ENCODE measurements around the gene PDCD6IP.

DNA sequence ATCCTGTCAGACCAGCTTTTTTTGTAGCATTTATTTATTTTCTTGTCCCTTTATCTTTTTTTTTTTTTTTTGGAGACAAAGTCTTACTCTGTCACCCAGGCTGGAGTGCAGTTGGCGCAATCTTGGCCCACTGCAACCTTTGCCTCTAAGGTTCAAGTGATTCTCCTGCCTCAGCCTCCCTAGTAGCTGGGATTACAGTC, 14.7 kb downstream of the CMTM8 start:
- PRO-cap, result no peak
- RAMPAGE, long total RNA, result no peak

GRCh38 chr3:32419719-32421078, 28.5 kb downstream of the CMTM7 start:
- PRO-cap, result no peak
- RAMPAGE, long total RNA, result no peak

DNA sequence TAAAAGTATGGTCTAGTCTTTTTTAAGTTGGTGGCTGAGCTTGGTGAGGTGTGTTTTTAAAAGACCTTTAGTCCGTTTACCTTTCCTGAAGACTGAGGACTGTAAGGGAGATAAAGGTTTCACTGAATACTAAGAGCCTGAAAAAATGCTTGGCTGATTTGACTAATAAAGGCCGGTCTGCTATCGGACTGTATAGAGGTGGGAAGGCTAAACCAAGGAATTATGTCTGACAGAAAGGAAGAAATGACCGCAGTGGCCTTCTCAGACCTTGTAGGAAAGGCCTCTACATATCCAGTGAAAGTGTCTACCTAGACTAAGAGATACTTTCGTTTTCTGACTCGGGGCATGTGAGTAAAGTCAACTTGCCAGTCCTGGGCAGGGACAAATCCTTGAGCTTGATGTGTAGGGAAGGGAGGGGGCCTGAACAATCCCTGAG, 40.6 kb downstream of the CMTM6 start:
- PRO-cap, result no peak
- RAMPAGE, long total RNA, result no peak

GRCh38 chr3:32577462-32578163, 7.0 kb upstream of the DYNC1LI1 start:
- PRO-cap, result no peak
- RAMPAGE, long total RNA, result no peak

- PRO-cap, result no peak
- RAMPAGE, long total RNA, result no peak
Observed at GRCh38 chr3:32815776-32816310, 2.0 kb upstream of the TRIM71 start.

DNA sequence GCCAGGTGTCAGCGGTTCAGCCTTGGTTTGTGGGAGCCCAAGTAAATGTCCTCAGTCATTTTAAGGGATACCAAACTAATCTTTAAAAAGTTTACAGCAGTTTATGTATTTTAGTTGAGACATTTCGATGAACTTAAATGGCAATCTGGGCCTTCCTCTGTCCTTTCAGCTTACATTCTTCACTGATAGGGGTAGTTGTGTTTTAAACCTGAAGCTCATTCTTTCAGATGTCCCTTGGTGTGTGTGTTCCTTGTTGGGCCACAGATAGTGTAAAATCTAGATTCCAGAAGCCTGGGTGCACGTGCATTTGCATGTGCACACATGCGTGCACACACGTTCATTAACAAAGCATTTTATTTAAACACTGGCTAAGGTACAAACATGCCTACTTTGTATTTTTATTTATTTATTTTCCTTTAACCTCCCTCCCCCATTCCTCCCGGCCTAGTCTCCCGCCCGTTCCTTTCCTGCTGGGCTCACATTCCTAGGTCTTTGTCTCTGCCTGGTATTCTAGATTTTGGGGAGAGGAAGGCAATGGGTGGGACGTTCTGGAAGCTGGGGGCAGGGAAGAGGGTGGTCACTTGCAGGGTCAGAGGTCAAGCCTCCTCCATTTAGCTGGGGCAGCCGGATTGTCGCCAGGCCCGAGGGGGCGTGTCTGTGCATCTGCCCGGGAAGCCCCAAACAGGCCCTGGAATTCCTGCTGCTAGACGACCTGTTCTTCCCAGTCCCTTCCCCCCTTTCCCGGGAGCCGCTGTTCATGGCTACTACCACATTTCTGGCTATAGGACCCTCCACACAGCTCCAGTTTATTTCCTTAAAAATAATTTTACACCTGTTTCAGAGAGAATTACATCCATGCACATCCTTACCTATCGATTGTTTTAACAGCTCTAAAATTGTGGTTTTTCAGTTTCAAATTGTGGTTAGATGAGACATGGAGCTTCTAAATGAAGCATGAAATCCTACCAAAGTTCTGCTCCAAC, 51.7 kb downstream of the TRIM71 start:
- PRO-cap, result no peak
- RAMPAGE, long total RNA, result no peak

DNA sequence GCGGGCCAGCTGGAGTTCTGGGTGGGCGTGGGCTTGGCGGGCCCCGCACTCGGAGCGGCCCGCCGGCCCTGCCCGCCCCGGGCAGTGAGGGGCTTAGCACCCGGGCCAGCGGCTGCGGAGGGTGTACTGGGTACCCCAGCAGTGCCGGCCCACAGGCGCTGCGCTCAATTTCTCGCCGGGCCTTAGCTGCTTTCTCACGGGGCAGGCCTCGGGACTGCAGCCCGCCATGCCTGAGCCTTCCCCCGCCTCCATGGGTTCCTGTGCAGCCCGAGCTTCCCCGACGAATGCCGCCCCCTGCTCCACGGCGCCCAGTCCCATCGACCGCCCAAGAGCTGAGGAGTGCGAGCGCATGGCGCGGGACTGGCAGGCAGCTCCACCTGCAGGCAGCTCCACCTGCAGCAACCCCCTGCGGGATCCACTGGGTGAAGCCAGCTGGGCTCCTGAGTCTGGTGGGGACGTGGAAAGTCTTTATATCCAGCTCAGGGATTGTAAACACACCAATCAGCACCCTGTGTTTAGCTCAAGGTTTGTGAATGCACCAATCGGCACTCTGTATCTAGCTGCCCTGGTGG, 48.5 kb upstream of the CCR4 start:
- PRO-cap, result no peak
- RAMPAGE, long total RNA, result no peak

GRCh38 chr3:32952521-32953248, 1.2 kb downstream of the CCR4 start:
- PRO-cap, result no peak
- RAMPAGE, long total RNA, result no peak

DNA sequence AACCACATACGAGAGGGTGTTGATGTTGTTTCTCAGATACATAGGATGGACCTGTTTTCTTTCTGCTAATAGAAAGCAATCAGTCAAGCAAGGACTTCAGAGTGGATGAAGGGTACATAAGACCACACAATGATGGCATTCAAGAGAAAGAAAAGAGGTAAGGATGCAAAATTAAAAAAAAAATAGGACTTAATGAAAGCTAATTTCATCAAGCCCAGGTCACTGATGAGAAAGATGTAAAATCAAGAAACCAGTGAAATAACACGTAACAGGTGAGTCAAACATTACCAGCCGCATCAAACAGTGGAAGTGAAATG, 6.2 kb downstream of the GLB1 start:
- PRO-cap, result no peak
- RAMPAGE, long total RNA, result no peak

DNA sequence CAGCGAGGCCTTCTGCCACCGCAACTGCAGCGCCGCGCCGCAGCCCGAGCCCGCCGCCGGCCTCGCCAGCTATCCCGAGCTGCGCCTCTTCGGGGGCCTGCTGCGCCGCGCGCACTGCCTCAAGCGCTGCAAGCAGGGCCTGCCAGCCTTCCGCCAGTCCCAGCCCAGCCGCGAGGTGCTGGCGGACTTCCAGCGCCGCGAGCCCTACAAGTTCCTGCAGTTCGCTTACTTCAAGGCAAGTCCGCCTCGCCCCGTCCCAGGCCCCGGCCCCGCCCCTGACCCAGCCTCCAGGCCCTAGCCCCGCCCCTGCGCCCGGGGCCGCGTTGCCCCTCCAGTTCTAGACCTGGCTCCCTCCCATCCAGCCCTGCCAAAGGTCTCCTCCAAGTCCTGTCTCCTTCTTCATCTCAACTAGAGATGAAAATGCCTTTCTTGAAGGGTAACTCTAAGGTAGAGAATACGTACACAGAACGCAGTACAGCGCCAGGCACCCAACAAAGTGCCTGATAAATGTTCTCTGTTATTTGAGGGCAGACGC, 567 bp downstream of the CRTAP start:
- PRO-cap, result bidirectional peak, plus-strand start at position 334 of the sequence, minus-strand start at position 205 of the sequence
- RAMPAGE, long total RNA, result no peak

GRCh38 chr3:33426372-33427198, 13.6 kb downstream of the UBP1 start:
- PRO-cap, result no peak
- RAMPAGE, long total RNA, result no peak

DNA sequence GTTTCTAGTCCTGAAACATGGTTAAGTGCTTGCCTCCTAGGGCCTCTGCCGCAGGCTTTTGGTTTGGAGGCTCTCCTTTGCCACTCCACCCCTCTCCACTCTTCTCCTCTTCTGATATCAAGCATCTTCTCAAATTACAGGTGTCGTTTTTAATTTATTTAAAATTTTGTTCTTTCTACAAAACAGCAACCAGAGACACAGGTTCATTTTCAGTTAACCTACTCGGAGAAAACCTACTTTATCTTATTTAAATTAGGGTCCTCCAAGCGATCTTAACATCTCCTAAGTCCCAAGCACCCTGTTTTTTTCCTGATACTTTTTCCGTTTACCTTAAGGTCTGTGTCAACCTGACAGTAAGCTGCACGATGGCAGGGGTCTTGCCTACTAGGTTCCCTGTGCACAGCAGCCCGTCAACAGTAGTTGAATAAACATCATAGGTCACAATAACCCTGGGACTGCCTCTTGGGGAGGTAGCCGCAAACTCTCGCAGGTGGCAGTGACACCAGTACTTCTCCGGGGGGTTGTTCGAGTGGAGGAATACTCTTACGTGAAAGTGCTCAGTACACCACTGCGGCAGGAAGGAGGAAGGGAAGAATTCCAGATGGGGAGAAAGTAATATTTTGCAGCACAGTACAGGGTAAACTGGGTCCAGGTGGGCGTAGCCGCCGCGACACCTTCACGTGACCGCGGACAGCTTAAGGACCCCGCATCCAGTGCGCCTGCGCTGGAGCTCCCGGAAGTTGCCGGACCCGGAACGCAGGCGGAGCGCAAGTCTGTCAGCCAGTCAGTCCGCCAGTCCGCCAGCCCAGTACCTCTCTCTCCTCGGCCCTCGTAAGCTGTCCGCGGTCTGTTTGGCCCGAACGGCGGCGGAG, at the start of gene PDCD6IP:
Gene PDCD6IP (plus strand): TSS at position 783 of the 872 bp plus-strand sequence.
- PRO-cap, result bidirectional peak, plus-strand start at position 787 of the sequence, minus-strand start at position 697 of the sequence
- RAMPAGE, long total RNA, result no peak

DNA sequence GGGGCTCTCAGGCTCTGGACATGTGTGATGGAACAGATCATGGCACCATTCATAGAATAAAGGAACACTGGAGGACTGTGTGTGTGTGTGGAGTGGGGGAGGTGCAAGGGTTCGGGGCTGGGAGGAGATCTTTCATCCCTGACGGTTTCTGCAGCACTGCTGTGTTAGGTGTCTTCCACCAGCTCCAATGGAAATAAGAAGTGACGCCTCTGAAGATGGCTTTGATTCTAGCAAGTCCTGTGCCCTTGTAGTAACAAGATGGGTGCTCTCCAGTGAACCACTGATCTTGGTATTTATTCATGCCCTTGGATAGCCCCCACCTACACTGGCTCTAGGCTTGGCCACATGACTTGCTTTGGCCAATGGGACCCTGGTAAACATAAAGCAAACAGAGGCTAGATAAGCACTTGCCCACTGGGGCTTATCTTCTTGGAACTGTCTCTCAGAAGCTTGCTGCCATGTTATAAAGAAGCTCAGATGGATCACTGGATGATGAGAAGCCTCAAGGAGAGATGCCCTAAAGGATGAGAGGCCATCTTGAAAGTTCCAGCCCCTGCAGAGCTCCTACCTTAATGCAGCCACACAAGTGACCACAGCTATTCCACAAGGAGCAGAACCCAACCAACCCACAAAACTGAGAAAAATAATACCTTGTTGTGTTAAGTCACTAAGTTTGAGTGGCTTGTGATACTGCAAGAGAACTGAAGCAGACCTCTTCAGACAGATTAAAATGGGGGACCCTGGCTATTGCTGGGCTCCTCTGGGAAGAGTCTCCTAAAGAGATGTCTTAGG, 137.8 kb downstream of the PDCD6IP start:
- PRO-cap, result no peak
- RAMPAGE, long total RNA, result no peak

DNA sequence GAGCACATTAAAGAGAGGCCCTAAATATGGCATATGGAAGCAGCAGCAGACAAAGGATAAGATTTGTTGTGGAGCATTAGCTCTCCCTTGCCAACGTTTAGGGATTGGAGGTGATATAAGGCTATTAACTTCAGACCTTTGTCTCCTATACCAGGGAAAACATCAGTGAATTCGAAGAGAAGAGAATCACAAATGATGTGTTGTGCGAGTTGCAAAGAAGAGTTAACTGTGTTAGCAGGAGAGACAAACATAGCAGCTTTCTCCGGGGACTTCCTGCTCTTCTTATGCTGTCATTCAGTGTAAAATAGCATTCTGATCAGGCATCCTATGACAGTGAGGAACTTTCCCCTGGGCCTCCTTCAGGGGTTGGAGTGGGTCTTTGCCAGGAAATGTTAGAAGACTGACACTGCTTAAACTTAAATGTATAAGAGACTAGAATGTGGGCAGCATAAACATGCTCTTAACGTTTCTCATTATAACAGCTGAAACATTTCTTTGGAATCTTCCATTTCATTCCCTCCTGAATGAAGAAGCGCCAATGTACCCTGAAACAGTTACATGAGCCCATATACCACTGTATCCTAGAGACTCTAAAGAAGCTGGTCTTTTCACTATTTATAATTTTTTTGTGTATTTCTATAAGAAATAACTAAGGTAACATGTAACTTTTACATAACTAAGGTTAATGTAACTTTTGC, 782.7 kb upstream of the ARPP21 start:
- PRO-cap, result no peak
- RAMPAGE, long total RNA, result no peak

GRCh38 chr3:35642007-35642428, 2.7 kb downstream of the ARPP21 start:
- PRO-cap, result no peak
- RAMPAGE, long total RNA, result no peak

- PRO-cap, result no peak
- RAMPAGE, long total RNA, result no peak
Observed at GRCh38 chr3:35648284-35648813, 9.0 kb downstream of the ARPP21 start.

GRCh38 chr3:35679360-35680029, 40.2 kb downstream of the ARPP21 start:
- PRO-cap, result no peak
- RAMPAGE, long total RNA, result no peak

GRCh38 chr3:36855483-36856279, 89.2 kb downstream of the TRANK1 start:
- PRO-cap, result no peak
- RAMPAGE, long total RNA, result no peak

DNA sequence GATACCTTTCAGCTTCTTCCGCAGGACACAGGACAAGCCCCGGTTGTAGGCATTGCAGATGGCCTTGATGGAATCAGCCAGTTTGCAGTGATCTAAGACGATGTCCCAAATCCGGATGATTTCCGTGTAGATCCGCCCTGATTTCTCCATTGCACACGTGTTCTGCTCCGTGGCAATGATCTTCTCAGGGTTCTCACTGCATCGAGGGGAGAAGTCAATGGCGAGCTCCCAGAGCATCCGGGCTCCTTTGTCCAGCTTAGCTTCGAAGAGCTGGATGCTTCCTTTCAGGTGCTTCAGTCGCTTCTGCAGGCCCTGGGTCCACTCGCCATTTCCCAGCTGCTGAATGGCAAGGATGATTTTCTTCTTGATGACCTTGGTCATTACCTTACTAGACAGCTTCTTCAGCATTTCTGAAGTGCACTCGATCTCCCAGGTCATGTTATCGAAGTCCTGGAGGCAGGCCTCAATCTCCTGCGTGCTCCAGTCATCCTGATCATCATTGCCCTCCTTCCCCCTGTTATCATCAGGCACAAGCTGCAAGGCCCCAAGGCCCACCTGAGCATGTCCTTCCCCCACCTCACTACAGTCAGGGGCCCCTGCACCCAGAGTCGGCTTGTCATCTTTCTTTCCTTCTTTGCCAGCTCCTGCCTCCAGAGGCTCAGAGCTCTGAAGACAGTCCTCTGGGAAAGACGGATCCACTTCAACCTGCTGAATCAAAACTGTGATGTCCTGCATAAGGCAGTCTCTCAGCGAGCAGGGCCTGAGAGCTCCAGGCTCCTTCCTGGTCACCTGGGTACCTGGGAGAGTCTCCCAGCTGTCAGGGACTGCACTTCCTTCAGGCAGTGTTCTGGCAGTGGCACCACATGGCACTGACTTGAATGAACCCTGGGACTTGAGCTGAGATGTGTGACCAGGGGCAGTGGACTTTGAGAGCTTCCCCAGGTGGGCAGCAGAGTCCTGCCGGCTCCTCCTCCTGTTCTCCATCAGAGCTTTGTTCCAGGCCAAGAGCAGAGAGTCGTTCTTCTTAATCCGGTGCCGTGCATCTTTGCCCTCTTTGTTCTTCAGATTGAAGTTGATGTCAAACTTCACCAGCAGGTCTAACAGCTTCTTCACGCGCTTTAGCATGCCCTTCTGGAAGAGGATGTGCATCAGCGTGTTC, 87.7 kb downstream of the TRANK1 start:
- PRO-cap, result no peak
- RAMPAGE, long total RNA, result no peak

GRCh38 chr3:36905348-36905603, 39.6 kb downstream of the TRANK1 start:
- PRO-cap, result no peak
- RAMPAGE, long total RNA, result no peak

Data from urinary bladder (tissue), 3 donors.